ENCODE data around the genes COPB2 and TFDP2.

DNA sequence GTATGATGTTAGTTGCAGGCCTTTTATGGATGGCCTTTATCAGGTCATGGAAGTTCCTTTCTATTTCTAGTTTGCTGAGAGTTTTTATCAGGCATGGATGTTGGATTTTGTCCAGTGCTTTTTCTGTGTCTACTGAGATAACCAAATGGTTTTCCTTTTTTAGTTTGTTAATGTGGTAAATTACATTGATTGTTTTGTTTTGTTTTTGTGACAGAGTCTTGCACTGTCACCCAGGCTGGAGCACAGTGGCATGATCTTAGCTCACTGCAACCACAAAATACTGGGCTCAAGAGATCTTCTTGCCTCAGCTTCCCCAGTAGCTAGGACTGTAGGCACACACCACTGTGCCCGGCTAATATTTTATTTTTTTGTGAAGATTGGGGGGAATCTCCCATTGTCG lies 26.3 kb downstream of the MRAS start:
- RRBS: no CpG with 5 or more reads among the region's 2 CpGs

DNA sequence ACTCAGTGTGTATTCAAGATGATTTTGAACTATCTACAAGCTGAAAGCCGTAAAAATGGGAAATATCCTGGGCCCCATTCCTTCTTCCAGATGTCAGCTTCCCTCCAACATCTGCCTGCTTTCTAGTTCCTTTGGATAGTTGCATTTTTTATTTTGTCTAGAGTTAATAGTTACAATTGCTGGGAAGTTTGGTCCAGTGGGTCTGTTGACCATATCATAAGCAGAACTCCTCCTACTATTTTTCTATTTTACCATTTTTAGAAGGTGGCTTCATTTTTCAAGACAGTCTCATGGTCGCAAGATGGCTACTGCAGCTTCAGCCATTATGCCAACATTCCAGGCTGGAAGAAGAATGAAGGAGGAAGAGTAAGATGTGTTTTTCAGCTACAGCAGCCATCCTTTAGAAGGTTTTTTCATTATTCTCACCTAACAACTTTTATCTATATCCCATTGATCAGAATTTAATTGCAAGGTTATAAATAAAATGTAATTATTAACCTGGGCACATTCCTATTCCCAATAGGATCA lies 127.4 kb upstream of the MRPS22 start:
- RRBS: no CpG with 5 or more reads among the region's 2 CpGs

- RRBS: no CpG with 5 or more reads among the region's 3 CpGs
Observed at GRCh38 chr3:139358723-139359460, 15.1 kb downstream of the MRPS22 start.

- RRBS: 3% methylated on average over 5 of the region's 40 CpGs
Observed at GRCh38 chr3:139388945-139389736, at the start of gene COPB2. COPB2 (minus strand) TSS chr3:139389647.

GRCh38 chr3:139538722-139539204 lies 779 bp downstream of the RBP1 start:
- RRBS: no CpG with 5 or more reads among the region's 23 CpGs

GRCh38 chr3:140563704-140564197 lies 114.1 kb upstream of the TRIM42 start:
- RRBS: no CpG with 5 or more reads among the region's 10 CpGs

- RRBS: no CpG with 5 or more reads among the region's 2 CpGs
Observed at GRCh38 chr3:140708932-140709325, 31.1 kb downstream of the TRIM42 start.

GRCh38 chr3:140980315-140981672 lies 39.2 kb downstream of the SLC25A36 start:
- RRBS: no CpG with 5 or more reads among the region's 9 CpGs

DNA sequence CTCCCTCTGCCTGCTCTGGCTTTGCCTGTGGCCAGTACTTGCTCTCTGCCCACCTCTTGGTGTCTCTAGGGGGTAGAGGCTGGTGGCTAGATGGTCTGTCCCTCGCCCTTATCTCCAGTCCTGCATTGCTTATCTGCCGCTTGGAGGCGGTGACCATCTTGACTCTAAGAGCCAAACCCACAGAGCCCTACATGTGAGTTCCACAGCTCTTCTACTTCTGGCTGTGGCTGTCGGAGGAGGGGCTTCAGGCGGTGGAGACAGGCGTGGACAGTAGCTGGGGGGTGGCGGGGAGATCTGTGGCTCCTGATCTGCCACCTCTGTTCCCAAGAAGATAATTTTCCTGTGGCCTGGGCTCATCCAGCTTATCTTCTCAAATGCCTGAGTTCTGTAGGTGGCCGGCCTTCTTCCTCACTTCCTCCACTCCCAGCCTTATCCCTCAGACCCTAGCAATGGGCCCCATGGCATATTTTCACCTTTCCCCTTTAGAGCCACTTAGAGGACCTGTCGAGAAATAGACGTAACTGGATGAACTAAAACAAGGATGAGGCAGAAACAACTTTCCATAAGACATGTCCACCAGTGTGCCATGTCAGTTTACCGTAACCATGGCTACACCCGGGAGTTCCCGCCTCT lies 55.5 kb upstream of the ZBTB38 start:
- RRBS: no CpG with 5 or more reads among the region's 13 CpGs

GRCh38 chr3:141331653-141332403 lies 36.5 kb upstream of the ZBTB38 start:
- RRBS: no CpG with 5 or more reads among the region's 8 CpGs

GRCh38 chr3:141412056-141412725 lies 43.9 kb downstream of the ZBTB38 start:
- RRBS: no CpG with 5 or more reads among the region's 7 CpGs

GRCh38 chr3:141520394-141521257 lies 33.8 kb downstream of the RASA2 start:
- RRBS: no CpG with 5 or more reads among the region's 5 CpGs

DNA sequence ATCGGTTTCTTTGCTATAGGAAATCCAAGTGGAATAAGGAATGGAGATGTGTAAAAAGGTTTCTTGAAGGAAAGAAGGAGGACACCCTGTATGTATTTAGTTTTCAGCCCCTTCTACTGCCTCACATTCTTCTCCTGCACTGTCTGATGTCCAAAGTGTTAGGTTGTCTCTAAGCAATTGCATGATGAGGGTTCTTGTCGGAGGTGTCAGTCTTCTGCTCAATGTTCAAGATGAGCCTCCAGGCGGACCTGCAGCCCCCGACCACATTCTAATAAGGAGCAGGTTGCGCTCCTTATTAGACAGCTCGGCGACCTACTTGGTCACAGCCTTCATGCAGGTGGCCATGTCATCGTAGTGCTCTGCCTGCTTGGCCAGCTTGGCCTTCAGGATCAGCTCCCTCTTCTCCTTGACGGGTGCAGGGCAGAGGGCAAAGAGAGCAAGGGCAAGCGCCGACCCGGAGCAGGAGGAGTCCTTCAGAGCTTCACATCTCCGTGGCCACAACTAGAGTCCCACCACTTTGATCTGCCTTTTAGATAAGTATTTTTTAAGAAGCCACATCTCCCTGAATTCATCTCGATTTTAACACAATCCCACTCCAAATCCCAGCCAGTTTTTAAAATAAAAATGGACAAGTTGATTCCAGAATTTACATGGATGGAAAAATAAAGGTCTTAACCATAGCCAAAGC lies 113.5 kb downstream of the RASA2 start:
- RRBS: no CpG with 5 or more reads among the region's 14 CpGs

DNA sequence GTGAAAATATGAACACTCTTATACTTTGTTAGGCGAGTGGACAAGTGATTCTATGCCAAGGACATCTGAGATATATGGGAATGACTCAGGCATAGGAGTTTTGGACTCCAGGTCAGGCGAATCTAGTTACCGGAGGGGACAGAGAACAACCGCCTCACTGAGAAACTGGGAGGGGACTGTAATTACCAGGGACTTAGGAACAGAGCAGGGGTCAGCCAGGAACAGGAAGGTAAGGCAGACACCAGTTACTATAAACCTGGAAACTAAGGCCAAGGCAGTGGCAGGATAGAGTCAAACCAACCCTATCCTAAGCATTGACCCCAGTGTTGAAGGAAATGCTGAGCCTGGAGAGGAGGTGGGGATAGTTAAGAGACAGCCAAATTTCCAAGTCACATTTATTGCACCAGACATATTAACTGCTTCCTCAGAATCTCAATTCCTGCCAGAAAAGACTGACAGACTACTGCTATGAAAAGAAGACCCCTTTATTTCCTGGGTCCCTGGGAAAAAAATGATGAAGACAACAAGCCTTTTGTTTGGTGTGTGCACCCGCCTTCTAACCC lies 16.6 kb upstream of the ATP1B3 start:
- RRBS: no CpG with 5 or more reads among the region's 5 CpGs

DNA sequence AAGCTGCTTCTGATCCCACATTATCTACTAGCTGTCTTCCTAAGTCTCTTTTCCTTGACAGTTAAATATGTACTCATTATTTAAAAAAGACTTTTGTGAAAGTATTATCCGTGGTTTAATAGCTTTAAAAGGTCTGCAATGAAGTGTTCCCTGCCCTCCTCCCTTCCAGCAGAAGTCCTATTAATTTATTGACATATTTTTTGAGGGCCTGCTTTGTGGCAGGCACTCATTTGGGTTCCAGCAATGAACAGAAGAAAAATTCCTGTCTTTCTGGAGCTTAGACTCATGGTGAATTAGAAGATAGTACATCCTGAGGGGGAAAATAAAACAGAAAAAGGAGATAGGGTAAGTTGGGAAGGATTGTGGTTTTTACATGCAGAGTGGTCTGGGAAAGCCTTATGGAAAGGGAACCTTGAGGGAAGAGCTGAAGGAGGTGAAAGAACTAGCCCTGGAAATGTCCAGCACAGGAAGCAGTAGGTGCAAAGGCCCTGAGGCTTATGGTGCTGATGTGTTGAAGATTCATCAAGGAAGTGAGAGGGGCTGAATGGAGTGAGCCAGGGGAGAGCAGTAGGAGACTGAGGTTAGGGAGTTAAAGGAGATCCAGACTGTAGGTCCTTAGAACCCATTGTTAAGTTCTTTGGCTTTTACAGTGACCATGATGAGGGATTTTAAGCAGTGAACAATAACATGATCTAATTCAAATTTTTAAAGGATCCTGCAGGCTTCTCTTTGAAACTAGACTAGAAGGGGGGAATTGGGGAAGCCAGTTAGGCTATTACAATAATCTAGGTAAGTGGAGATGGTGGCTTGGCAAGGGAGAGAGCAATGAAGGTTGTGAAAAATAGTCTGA lies 32.9 kb downstream of the ATP1B3 start:
- RRBS: no CpG with 5 or more reads among the region's 1 CpG

DNA sequence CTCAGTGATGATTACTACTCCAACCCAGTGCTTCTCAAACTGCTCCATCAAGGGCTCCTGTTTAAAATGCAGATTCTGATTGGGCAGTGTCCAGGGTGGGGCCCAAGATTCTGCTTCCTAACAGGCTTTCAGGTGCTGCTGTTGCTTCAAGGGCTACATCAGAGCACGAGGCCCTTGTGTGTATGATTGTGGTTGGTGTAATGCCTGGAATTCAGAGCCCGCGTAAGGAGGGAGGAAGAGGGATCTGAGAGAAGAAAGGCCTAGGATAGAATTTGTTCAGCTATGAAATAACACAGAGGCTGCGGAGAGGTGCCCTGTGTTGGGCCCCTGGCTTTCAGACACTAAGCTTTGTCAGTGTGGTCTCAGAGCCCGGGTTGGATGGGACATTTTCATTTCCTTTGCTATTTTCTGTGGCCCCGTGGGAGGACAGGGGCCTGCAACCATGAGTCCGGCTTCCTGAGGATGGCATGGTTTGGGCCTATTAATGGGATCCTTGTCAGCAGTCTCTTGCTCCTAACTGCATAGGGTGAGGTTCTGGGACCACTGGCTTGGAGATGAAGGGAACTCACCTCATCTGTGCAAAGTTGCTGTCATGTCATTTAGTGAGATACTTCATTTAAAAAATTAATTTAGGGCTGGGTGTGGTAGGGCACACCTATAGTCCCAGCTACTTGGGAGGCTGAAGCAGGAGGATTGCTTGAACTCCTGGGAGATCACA lies 53.1 kb downstream of the ATP1B3 start:
- RRBS: 85% methylated on average over 3 of the region's 7 CpGs

DNA sequence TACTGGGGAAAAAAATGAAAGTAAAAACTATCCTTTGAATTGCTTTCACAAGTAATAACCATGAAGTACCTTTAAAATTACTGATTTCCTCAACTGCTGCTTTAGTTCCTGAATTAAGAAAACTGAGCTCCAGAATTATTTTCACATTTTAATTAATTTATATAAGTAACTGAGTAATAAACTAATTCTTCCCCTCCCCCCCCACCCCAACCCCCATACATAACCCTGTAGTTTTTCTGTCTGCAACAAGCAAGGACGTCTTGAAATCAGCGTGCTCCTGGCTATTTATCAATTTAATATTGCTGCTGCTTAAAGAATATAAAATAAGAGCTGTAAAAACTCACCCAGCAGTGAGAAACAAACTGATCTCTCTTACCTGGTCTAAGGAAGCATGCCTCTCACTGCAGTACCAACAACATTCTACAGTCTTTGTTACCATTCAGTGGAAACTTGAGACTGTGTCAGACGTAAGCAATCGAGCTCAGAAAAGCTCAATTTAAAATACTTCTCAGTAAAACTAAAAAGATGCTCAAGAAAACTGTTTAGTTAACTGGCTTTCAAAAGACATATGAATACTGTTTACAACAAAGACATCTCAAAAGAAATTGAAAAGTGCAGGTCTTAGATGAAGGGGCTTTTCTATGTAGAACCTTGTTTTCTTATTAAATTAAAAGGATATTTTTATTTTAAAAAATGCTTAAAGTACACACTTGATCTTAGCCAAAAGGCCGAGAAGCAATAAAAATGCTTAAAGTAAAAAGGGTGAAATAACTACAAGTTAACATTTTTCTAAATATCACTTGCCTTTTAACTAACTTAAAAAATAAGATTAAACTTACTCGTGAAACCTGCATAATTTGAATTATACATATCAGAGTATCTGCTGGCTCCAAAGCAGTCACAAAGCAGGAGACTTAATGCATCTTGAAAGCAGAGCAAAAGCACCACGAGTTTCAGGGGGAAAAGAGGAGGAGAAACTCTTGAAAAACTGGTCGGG lies 120.8 kb downstream of the TFDP2 start:
- RRBS: no CpG with 5 or more reads among the region's 8 CpGs

GRCh38 chr3:142090288-142090959 lies 58.9 kb downstream of the TFDP2 start:
- RRBS: no CpG with 5 or more reads among the region's 4 CpGs

GRCh38 chr3:142148728-142149910 lies at the start of gene TFDP2:
TFDP2 (minus strand) TSS chr3:142149544.
- RRBS: under 1% methylated on average over 8 of the region's 94 CpGs

- RRBS: no CpG with 5 or more reads among the region's 9 CpGs
Observed at GRCh38 chr3:142507199-142508196, 59.7 kb upstream of the XRN1 start.